ENCODE results near the gene GTF2A1L.

DNA sequence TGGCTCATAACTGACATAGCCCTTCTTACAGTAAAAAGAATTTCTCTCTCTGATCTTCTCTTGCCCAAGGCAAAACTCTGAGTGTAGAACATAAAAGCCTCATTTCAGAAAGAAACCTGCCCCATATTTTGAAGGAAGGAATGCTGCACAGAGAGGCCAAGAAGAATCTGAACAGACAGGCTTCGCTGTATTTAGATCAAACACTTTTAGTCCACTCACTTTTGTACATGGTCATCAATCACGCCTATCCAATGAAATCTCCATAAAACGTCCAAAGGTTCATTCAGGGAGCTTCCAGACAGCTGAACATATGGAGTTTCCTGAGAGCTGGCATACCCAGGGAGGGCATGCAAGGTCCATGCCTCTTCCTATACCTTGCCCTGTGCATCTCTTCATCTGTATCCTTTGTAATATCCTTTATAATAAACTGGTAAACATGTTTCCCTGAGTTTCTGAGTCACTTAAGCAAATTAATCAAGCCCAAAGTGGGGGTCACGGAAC, 119.6 kb downstream of the EPAS1 start:
- RAMPAGE, long total RNA, result no peak
- RRBS, result no CpG with 5 or more reads among the region's 4 CpGs

DNA sequence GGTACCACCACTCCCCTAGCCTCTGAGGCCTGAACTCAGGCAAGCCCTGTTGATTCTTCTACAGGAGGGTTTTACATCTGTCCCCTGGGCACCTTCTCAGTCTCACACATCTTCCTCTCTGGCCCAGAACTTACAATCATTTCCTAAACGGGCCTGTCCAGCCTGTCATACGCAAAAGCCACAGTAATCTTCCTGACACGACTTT, 82.8 kb upstream of the RHOQ start:
- RAMPAGE, long total RNA, result no peak
- RRBS, result no CpG with 5 or more reads among the region's 3 CpGs

DNA sequence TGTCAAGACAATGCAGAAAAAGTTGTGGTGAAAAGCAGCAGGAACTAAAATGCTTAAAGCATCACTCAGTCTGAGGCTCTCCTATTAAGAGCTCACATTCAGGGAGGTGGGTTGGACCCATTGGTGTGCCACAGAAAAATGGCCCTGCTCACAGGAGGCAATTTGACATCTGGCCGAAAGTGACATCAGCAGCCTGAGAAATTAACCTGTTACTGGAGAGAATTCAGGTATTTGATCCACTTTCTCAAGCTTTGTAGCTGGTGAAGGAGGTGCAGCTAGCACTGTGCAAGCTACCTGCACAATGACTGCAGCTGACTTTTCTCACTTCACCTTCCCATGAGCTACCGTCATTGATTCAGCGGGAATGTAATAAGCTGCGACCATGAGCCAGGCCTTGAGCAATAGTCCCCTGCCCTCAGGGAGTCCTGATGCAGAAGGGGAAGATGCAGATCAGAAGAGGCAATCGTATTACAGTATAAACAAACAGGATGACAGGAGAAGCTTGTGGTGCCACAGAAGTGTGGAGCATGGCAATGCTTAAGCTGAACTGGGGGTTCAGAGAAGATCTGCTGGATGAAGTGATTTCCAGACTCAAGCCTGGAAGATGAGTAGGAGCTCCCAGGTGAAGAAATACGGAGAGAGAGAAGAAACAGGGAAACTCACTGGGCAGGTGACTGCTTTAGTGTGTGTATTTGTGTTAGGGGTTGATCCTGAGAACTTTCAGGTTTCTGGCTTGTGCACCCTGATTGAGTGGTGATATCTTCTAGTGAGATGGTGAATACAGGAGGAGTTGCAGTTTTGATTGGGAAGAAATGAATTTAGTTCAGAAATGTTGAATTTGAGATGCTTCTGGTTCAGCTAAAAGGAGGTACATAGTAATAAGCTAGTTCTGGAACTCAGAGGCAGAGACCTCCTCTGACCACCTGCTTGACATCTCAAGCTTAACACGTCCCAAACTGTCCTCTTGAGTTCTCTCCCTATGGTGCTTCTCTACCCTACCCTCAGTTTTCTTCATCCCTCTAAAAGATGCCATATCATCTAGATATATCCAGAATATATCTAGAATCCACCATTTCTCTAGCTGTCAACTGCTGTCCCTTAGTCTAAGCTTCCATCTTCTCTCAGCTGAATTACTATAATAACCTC, 23.4 kb upstream of the ATP6V1E2 start:
- RAMPAGE, long total RNA, result no peak
- RRBS, result no CpG with 5 or more reads among the region's 7 CpGs

- RAMPAGE, long total RNA, result no peak
- RRBS, result no CpG with 5 or more reads among the region's 5 CpGs
Measured at GRCh38 chr2:46818336-46818734, 97.3 kb downstream of the MCFD2 start.

GRCh38 chr2:46962878-46963584, 22.0 kb downstream of the TTC7A start:
- RAMPAGE, long total RNA, result no peak
- RRBS, result 91% methylated on average over 2 of the region's 6 CpGs

DNA sequence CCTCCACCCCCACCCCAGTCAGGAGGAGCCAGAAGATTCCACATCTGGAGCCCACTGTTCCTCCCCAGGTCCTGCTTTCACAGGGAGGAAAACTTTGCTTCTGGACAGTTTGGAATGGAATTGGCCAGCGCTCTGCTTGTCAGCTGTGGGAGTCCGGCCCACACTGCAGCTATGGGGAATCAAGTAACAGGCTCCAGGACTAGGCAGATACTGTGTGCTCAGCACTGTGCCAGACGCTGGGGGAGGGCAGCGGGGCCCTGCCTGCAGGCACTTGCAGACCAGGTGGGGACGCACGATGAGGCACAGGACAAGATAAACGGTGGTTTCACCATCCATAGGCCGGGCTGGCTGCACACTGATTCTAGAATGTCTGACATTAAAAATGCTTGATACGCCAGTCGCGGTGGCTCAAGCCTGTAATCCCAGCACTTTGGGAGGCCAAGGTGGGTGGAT, 100.1 kb downstream of the TTC7A start:
- RAMPAGE, long total RNA, result no peak
- RRBS, result no CpG with 5 or more reads among the region's 11 CpGs

GRCh38 chr2:47071008-47071863, 83.9 kb downstream of the STPG4 start:
- RAMPAGE, long total RNA, result no peak
- RRBS, result no CpG with 5 or more reads among the region's 14 CpGs

GRCh38 chr2:47072626-47073407, 82.3 kb downstream of the STPG4 start:
- RAMPAGE, long total RNA, result no peak
- RRBS, result no CpG with 5 or more reads among the region's 19 CpGs

DNA sequence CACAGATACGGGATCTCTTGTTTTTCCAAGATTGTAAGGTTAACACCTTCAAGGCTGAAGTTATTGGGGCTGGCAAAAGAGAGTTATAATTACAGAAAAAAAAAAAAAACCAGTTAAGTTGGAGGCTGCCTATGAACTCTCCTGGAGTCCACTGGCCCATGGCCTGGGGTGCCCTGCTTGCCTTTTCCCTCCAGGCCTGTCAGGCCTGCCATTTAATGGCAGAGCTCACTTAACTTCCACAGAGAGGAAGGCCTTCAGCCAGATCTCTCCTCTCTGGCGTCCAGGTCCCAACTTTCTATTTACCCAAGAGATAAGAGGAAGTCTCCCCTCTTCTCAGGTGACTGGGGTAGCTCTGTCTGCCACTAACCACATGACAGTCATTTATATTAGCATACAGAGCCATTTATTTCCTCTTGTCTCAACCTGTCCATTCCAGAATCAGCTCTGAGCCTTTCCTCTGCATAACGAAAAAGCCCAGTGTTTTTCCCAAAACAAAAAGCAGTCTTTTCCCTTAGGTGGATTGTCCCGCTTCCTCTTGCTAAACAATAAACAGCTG, 49.8 kb upstream of the CALM2 start:
- RAMPAGE, long total RNA, result no peak
- RRBS, result no CpG with 5 or more reads among the region's 4 CpGs

DNA sequence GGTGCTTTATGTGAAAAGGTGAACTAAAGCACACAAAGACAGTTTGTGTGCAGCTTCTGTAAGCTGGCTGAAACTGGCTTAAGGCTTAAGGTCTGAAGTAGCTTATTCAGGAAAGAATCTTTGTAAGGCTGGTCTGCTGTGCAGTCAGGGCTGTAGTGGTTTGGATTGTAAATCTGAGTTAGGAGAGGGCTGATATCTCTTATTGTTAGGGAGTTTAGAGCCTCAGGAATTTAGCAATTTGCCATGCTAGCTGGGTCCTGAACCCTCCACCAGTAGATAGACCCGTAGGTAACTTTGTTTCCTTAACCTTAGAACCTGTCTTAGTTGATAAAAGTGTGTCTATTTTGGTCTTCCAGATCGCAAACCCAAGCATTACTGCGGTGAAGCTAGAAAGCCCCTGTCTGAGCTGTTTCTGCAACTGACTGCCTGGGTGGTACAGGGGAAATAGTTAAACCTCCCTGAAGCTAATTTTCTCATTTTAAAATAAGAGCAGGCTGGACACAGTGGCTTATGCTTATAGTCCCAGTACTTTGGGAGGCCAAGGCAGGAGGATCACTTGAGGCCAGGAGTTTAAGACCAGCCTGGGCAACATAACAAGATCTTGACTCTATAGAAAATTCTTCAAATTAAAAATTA, 67.9 kb upstream of the EPCAM start:
- RAMPAGE, long total RNA, result no peak
- RRBS, result no CpG with 5 or more reads among the region's 3 CpGs

- RAMPAGE, long total RNA, result no peak
- RRBS, result no CpG with 5 or more reads among the region's 9 CpGs
Measured at GRCh38 chr2:47346616-47347125, 22.4 kb upstream of the EPCAM start.

DNA sequence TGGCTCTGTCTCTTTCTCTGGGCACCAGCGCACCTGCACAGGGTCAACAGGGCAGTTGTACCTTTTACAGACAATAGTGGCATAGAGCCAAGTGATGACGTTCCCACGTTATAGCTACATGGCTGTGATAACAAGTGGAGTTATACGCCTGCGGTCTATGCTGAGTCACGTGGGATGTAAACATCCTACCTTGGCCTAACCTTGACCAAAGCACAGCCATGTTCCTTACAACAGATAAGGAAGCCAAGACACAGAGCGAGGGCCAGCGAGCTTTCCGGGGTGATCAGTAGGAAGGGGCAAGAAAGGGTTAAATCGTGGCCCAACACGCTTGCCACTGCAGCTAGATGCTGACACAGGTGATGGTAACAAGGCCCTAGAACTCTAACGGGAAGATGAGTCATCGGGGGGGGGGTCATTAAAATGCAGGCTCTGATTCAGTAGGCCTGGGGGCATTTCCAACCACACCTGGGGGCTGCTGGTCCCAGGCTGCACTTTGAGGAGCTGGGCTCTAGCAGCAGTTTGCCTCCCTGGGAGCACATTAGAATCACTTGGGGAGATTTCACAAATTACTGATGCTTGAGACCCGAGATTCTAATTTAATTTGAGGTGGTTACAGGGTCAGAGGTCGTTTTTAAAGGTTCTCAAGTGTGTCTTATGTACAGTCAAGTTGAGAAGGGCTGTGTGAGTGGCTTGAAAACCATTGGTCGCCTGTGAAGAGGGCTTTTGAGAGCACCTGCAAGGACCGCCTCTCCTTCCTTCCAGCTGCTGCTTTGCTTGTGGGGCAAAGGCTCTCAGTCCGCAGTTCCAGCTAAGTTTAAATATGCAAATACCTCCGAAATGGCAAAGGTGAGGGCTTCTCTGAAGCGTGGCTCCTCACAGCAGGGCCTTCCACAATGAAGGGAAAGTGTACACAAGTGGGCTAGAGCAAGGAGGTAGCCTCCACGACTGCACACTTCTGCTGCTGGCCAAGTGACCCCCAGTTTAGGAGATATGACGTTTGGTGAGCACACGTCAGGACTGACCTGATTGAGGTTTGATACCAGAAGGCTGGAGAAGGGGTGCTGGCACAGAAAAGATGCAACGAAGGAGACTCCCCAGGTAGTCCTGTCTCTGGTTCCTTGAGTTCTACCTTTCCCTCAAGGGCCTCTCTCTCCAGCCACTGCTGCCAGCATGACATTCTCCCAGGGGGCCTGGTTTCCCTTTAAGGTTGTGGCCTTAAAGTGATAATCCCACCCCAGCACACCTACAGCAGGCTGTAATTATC, 84.2 kb upstream of the KCNK12 start:
- RAMPAGE, long total RNA, result no peak
- RRBS, result no CpG with 5 or more reads among the region's 24 CpGs

- RAMPAGE, long total RNA, result no peak
- RRBS, result no CpG with 5 or more reads among the region's 4 CpGs
Measured at GRCh38 chr2:47811336-47812395, 28.7 kb downstream of the MSH6 start.

DNA sequence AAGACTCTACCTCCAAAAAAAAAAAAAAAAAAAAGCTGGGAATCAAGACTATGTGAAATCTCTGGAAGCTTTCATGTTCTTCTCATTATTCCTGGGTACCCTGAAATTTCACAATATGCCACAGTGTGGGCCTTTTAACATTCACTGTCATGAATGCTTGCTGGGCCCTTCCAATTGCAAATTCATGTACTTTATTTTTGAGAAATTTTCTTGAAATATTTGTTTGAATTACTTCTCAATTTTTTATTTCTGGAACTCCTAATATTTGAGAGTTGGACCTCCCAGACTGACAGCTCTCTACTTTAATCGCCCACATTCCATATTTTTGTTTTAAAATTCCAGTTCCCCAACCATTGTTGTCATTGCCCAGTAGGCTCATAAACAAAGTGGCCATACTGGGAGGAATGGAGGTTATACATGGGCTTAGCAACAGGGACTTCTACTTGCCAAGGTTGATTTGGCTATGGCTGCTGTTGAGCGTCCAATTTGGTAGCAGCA, 38.0 kb downstream of the FBXO11 start:
- RAMPAGE, long total RNA, result no peak
- RRBS, result no CpG with 5 or more reads among the region's 2 CpGs

DNA sequence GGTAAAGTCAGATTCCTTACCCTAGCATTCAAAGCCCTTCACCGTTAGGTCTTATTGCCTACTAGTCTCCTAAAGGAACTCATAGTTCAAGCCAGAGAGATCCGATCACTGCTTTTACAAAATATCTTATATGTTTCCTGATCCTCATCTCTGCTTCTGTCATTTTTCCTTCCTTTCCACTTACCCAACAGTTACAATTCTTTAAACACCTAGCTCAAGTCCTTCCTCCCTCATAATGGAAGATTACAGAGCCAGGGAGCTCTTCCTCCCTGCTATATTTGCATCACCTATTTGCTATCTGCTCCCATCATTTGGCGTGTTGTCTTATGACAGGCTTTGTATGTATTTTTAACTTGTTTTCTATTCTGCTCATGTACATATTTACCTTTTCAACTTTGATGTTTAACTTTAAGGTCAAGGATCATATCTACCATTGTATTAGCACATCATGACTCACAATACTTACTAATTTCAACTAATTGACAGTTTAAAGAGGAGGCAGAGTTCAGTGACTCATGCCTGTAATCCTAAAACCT, 92.7 kb upstream of the FOXN2 start:
- RAMPAGE, long total RNA, result no peak
- RRBS, result no CpG with 5 or more reads among the region's 3 CpGs

- RAMPAGE, long total RNA, result no peak
- RRBS, result no CpG with 5 or more reads among the region's 1 CpG
Measured at GRCh38 chr2:48248558-48248974, 65.9 kb upstream of the FOXN2 start.

DNA sequence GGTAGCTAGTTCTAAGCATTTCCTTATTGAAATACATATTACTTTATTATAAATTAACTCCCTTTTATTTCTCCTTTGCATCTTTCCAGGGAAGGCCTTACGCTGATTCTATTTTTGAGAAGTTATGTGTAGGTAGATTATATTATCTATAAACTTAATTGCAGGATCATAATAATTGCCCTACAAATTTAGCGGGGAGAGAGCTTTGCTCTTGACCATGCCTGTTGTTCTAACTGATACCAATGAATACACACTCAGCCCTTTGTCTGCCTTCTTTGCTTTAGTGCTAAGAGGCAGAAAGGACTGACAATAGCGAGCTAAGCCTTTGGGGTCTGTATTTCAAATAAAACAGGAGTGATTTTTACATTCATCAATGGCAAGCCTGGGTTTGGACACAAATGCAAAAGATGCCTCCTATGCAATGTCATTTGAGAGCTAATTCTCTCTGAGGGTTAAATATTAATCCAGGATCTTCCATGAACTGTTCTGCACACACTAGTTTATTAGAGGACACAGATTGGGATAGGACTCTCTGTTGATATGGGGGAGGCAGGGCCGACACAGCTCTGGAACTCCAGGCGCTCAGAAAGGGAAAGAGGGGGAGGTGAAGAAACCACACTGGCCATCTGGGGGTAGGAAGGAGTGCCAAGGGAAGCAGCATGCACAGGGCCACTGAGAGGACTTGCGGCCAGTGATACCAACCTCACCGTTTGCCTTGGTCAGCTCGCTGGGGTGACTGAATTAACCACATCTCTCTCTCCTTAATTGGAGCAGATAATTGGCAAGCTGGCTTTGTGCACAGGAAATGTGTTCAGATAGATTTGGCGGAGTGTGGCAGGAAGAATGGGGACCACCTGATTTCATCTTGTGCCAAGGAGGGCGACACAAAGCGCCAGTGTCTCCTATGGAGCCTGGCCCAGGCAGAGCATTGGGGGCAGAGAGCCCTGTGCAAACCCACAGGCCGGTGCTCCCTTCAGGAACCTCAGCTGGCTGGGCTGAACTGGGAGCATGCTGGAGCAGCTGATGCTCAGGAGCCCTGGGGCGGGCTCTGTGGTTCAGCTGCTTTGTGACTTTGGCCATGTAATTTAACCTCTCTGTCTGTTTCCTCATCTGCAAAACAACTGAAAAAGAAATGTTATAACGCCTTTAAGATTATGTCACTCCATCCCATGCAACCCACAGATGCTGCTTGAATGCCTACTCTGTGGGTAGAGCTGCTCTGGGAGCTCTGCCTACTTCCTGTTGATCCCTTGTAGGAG, 25.6 kb upstream of the PPP1R21 start:
- RAMPAGE, long total RNA, result no peak
- RRBS, result no CpG with 5 or more reads among the region's 14 CpGs

DNA sequence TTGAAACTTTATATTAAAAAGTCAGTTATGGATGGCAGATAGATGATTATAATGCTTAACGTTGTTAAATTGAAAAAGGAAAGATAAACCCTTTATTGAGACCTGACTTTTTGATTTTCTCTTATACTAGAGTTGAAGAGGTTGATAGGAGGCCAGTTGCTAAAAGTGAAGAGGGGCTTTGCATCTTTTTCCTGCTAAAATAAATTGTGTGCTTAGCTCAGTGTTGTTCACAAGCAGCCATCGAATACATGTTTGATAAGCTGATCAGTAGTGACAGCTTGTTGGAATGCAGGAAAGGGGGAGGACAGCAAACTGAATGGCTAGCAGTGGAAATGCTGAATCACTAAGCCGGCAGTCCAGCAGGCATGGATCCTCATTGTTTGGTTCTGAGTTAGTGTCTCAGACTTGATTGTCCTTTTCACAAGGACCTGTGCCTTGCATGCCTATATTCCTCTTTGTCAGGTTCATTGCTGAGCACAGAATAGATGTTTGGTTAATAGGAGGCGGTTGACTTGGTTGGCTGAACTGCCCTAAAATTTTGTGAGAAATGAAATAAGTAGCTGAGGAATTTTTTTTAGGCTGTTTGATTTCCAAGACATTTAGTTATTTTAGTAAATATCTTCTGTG, 21.6 kb upstream of the STON1 start:
- RAMPAGE, long total RNA, result no peak
- RRBS, result no CpG with 5 or more reads among the region's 4 CpGs

DNA sequence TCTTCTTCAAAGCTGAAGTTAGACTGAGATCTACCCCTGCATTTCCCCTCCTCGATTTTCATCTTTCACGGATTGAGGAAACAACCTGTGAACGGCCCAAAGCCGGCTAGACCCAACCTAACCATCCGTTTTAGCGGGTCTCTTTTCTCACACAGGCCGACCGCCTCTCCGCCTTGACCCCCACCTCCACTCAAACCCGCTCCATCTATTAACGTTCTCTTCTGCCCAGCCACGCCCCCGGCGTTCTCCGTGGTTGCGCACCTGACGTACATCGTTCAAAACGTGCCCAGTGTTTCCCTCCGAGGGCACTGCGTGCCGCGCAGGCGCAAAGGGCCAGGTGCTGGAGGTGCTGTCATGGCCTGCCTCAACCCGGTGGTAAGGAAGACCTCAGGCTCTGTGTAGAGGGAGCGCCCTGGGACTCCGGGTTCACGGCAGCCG, at the start of gene GTF2A1L:
GTF2A1L (plus strand) TSS at position 336 of the 438 bp plus-strand sequence.
- RAMPAGE, long total RNA, result no peak
- RRBS, result 93% methylated on average over 3 of the region's 29 CpGs

GRCh38 chr2:49288107-49288900, 134.0 kb upstream of the FSHR start:
- RAMPAGE, long total RNA, result no peak
- RRBS, result no CpG with 5 or more reads among the region's 3 CpGs